ENCODE measurements around a stretch of chr17.

DNA sequence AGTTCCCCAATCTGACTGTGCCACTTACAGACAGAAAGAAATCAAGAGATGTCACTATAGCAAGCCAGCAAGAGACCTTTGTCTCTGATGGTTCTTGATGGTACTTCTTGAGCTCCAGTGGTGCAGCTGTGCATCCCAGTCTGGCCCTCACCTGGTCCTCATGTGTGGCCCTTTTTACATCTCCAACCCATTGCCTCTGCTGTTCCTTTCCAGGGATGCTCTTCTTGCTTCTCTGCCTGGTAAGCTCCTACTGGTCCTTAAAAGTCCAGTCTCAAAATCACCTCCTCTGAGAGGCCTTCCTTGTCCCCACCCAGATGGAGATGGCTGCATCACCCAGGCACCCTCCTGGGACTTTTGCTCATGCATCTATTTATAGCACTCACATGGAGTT, 2.5 kb upstream of the MAP2K3 start:
- PRO-cap: no peak

- PRO-cap: no peak
Observed at GRCh38 chr17:21304673-21305180, 20.2 kb downstream of the MAP2K3 start.

DNA sequence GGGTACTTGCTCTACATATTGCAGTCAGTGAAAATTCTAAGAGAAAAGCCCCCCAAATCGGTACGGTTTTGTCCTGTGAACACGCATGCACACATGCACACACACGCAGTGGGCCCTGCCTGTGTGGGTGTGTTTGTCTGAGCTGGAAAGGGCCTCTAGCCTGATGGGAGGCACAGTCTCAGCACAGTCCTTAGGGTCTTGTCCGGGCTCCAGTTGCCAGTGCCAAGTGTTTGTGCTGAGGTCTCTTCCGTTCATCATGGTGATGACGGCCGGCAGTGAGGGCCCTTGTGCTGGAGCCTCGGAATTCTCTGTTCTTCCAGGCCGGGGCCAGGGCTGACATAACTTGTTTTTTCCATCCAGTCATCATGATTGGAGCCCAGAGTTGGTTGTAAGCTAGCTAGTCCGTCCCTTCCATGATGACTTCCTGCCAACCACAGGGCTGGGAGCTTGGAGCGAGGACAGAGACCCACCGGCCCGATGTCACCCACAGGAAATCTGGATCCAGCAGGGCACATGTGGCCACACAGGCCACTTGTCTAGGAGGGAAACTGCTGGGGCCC, 26.5 kb downstream of the MAP2K3 start:
- PRO-cap: no peak

DNA sequence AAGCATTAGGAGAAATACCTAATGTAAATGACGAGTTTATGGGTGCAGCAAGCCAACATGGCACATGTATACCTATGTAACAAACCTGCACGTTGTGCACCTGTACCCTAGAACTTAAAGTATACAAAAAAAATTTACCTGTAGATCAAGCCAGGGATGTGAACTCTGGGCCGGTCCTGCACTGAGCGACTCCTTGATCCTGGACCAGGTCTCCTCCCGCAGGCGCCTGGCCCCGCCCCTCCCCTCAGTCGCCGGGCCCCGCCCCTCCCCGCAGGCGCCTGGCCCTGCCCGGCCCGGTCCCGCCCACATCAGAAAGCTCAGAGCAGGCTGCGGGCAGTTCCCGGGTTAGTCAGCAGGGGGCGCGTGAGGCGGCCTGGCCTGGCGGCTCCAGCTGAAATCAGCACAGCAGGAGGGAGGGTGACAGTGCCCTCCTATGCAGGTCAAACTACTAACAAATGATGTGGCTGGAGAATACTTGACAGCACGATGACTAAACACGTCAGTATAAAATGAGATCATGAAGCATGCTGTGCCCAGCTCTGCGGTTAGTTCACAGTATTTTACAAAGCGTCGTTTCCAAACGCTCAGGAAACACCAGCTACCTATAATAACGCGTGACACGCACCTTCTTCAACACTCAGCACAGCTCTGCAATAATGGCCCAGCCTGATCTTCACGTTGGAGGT, 80.8 kb downstream of the KCNJ12 start:
- PRO-cap: no peak

- PRO-cap: no peak
Observed at GRCh38 chr17:21574057-21574700, 118.1 kb upstream of the KCNJ18 start.

DNA sequence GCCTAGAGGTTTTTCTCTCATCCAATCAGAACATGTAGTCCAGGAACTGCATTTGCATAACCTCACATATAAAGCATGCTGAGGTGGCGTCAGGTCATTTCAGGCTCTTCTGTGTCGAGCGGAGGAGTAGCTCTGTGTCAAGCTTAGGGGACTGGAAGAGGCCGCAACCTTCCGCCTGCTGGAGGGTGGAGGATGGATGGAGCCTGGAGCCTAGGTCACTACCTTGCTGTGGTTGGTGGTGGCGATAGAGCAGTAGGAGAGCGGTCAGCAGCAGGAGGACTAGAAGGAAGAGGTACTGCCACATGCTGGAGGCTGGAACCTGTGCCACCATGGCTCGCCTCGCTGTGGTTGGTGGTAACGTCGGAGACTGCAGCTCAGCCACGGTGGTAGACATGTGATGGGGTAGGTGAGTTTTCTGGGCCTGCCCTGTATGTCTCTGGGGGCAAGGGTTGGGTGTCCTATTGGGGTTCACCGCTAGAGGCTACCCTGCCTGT, 79.5 kb upstream of the KCNJ18 start:
- PRO-cap: no peak

DNA sequence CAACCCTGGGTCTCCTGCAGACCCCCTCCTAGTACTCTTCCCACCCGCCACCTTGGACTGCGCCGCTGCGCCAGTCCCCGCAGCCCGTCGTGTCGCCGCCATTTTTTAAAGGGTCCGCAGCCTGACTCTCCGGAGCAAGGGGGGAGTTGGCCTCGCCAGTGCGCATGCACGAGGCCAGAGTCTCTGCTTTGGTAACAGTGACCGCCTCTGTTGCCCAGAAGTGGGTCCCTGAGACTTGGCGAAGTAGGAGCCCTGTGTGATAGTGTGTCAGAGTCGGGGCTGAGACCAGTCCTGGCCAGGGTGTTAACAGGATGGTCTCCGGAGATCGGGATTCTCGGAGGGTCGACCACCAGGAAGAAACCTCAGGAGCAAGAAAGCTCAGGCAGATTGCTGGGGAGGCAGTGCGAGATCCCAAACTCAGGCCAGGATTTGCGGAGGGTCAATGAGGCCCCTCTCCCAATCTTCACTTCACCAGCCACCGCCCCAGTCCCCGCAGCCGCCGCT, 612.5 kb downstream of the KCNJ18 start:
- PRO-cap: no peak

GRCh38 chr17:22692388-22693059, 1000.2 kb downstream of the KCNJ18 start:
- PRO-cap: no peak

DNA sequence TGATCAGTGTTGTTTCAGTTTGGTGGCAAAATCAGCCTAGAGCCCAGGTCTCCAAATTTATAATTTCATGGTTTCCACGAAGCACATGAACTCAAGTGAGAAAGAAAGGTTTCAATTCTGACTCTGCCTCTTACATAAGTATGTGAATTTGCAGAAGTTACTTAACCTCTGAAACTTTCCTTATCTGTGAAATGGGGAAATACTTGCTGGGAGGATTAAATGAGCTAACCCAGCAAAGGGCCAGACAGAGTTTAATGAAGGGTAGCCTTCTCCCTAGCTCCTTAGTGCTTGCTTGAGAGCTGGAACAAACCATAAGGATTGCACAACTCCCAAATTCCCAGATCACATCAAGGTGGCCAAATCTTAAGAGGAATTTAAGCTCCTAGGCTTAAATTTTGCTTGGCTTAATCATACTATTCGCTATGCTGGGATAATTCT, 11.9 kb upstream of the WSB1 start:
- PRO-cap: no peak

DNA sequence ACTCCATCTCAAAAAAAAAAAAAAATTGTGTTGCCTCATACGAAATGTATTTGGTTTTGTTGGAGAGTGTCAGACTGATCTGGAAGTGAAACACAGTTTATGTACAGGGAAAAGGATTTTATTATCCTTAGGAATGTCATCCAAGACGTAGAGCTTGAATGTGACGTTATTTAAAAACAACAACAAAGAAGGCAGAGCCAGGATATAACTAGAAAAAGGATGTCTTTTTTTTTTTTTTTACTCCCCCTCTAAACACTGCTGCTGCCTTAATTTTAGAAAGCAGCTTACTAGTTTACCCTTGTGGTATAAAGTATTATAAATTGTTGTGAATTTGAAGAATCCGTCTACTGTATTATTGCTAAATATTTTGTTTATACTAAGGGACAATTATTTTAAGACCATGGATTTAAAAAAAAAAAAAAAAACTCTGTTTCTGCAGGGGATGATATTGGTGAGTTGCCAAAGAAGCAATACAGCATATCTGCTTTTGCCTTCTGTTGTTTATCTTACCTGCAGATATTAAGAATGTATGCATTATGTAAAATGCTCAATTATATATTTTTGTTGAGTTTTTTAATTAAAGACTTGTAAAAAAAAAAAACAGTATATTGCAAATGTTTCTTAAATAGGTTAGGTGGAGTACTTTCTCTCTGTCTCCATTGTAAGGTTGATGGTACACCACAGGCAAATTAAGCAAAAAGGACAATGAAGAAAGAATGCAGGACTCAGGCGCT, 19.3 kb downstream of the WSB1 start:
- PRO-cap: no peak

DNA sequence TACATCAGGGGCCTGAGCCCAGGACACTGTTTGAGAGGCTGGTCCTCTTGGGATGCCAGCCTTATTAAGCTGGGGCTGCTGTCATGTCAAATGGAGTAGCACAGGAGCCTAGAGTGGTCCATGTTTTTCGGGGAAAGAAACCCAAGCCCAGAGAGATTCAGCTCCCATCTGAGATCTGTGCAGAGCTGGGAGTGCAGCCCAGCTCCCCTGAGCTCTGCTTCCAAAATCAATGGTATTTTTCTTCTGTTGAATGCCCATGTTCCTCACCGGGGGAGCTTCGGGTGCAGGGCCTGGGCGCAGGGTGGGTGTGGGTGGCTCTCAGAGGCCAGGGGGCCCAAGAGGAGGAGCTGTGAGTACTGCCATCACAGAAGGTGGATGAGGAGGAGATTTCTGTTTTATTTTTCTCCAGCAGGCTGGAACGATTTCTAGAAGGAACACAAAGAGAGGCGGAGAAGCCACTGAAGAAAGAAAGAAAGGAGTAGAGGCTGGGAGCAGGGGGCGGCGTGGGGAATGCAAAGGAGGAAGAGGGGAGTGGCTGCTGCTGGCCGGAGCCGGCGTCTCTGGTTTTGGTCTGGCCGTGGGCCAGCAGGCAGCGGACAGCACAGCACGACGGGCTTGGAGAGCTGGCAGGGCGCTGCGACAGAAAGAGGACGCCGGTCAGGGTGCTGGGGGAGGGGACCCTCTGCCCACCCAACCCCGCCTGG, 76.3 kb upstream of the KSR1 start:
- PRO-cap: no peak

- PRO-cap: bidirectional peak, plus-strand start at chr17:27458359, minus-strand start at chr17:27458355; bidirectional peak, plus-strand start at chr17:27458544, minus-strand start at chr17:27458445
Observed at GRCh38 chr17:27458194-27458971, 2.1 kb downstream of the KSR1 start.

GRCh38 chr17:27532256-27533233, 76.3 kb downstream of the KSR1 start:
- PRO-cap: bidirectional peak, plus-strand start at chr17:27532615, minus-strand start at chr17:27532453

GRCh38 chr17:27540267-27541133, 84.3 kb downstream of the KSR1 start:
- PRO-cap: no peak

DNA sequence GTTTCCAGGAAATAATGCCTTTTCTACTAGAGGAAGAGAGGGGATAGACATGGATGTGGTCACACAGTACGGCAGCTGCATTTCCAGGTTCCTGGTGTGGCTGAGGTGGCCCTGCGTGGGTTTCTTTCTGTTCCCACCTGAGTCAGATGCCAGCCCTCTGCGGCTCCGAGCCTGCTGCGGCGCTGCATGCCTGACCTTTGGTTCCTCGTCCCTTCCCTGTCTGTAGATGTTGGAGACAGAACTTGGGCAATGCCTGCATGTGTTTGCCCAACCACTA, 71.9 kb upstream of the LGALS9 start:
- PRO-cap: no peak

- PRO-cap: no peak
Observed at GRCh38 chr17:27605391-27605885, 25.6 kb upstream of the LGALS9 start.

DNA sequence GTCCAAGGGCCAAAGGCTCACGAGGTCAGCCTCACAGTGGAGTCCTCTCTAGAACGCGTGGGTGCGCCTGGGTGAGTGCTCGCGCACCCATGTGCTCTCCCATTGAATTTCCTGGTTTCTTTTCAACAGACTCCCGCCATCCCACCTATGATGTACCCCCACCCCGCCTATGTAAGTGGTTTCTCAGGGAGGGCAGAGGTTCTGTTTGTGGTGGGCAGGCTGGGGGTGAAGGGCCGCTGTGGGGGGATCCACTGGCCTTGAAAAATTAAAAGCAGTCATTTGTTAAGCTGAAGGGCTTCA, 15.4 kb downstream of the LGALS9 start:
- PRO-cap: no peak

GRCh38 chr17:27647850-27648123, 16.8 kb downstream of the LGALS9 start:
- PRO-cap: no peak

GRCh38 chr17:27810128-27810658, 9.9 kb upstream of the NOS2 start:
- PRO-cap: no peak

GRCh38 chr17:28094239-28094837, 51.9 kb downstream of the NLK start:
- PRO-cap: unidirectional peak, minus-strand start at chr17:28094294

All from neuron (in vitro differentiated cells).